Neural cell (in vitro differentiated cells): Measurements from ENCODE around the genes RAB29, SLC26A9, EIF2D and DYRK3.

GRCh38 chr1:205324525-205325282 lies 3.2 kb upstream of the NUAK2 start:
- RAMPAGE, long total RNA = no peak

DNA sequence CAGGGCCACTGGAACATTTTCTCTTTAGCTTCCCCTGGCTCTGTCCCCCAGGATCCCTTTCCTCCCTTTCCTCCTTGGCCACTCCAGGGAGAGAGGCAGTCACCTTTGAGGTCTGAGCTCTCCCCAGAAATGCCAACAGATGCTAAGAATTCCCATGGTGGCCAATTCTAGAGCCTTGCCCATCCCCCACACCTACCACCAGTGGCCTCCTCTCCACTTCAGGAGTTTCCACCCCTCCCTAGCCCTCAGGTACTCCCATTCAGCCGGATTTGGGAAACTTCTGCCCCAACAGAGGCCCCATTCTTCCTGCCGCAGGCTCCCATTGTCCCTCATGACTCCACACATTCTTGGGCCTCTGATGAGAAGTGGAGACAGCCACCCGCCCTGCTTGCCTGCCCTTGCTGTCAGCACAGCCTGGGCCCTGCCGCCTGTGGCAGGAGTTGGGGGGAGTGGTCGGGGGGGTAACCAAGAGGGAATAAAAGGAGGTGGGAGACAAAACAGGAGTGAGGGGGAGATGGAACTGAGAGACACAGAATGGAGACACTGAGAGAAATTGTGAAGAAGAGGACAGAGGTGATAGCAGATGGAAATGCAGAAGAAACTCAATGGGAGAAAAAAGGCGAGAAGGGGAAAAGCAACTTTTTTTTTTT lies 4.6 kb downstream of the BLACAT1 start:
- RAMPAGE, long total RNA = no peak

GRCh38 chr1:205512874-205513120 lies 8.3 kb downstream of the CDK18 start:
- RAMPAGE, long total RNA = no peak

DNA sequence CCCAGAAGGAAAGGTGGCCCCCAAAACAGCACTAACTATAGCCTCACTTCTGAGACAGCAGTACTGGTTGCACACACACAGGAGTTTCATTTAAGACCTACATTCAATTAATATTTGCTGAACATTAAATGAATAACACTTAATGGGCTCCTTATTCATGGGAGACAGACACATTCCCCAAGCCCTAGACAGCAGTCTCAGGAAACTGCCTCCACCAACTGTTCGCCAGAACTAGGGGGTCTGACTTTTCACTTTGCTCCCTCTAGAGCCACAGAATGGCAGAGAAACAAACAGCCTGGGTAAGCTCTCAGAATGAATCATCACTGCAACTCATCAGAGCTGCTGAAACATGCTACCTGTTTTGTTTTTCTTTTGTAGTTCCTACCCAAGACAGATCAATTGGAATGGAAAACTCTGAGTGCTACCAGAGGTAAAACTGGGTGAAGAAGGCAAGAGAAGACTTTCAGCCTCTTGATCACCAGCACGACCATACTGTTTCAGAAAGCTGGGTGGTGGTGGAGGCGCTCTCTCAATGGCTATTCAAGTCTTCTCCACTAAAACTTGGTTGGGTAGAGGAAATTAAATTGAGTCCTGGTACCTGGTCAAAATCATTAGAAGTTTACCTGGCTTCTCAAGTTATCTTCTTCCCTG lies 31.3 kb downstream of the MFSD4A start:
- RAMPAGE, long total RNA = no peak

DNA sequence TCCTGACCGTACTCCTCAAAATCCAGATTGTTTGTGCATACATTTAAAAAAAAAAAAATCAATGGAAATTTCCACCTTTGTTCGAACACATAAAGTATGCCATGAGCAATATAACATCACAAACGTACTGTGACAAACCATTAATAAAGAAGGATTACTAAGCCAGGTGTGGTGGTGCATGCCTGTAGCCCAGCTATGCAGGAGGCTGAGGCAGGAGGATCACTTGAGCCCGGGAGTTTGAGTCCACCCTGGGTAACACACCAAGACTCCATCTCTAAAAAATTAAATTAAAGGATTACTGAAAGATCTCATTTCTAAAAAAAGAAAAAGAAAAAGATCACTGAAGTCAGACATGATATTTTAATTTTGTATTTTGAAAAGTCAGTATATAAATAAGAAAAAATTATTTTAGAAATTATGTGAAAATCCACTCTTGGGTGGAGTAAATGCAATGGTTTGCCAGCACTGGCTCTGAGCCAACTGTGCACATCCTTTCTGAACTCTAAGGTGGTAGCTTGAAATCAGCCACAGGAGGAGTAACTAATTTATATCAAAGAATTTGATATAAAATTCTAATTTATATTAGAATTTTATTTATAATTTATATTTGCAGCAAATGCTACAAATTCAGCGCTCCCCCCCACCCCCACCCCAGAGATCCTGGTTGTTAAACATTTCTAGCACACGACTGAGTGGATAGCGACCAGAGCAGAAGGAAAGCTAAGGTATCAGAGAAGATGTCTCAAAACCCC lies 18.6 kb downstream of the ELK4 start:
- RAMPAGE, long total RNA = no peak

DNA sequence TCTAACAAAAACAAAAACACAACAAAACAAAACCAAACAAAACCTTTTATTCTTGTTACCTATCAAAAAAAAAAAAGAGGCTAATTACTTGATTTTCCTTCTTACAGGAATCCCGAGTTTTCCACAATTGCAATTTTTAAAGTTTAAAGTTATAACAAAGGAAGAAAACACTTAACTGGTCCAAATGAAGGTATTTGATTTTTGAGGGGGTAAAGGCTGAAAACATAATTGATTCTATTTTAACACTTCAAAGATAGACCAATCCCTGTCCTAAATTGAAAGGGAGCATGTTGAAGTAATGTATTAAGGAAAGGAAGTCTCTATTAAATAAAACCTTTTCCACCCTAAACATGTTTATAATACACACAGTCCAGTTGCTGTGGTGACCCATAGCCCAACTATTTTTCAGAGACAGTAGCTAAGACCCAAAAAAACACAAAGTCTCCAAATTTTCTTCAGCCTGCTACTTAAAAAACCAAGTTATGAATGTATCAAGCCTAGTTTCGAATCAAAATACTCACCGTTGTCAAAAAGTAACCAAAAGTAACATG lies 1.7 kb downstream of the ELK4 start:
- RAMPAGE, long total RNA = no peak

DNA sequence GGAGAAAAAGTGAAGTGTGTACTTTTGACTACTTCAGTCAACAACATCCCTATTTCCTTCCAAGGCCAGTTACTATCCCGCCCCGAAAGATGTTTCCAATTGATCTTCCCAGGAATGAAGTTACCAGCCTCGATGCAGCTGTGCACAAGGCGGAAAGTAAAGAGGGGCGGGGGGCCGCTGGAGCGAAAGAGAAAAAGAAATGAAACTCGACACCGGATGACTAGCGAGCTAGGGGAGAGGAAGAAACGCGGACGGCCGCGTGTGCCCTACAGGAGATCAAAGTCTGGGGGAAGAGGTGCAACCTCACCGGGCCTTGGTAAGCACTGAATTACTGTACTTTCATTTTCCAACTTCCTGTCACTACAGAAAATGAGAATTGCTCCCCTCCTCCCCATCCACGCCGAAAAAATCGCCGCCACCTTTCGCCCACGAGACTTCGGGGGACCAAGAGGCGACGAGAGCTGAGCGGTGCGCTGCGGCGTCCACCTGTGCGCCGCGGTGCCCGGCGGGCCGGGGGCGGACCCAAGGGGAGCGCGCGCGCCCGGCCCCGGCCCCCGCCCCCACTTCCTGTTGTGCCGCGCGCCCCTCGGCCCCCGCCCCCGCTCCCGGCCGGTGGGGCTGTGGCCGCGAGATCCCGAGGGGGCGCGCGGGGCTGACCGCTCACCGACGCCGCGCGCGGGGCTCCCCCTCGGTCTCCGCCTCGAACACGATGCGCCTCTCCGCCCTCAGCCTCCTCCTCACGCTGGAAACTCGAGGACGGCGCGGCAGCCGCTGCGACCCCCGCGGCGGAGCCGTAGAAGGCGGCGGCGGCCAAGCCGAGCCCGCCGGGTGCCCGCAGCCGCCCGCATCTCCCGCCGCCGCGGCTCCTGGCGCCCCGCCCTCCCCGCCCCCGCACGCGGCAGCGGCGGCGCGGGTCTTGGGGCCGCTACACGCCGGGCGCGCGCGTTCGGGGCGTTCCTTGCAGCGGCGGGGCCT lies 556 bp downstream of the ELK4 start:
- RAMPAGE, long total RNA = no peak

- RAMPAGE, long total RNA = no peak
Observed at GRCh38 chr1:205717967-205718530, 31.9 kb downstream of the NUCKS1 start.

DNA sequence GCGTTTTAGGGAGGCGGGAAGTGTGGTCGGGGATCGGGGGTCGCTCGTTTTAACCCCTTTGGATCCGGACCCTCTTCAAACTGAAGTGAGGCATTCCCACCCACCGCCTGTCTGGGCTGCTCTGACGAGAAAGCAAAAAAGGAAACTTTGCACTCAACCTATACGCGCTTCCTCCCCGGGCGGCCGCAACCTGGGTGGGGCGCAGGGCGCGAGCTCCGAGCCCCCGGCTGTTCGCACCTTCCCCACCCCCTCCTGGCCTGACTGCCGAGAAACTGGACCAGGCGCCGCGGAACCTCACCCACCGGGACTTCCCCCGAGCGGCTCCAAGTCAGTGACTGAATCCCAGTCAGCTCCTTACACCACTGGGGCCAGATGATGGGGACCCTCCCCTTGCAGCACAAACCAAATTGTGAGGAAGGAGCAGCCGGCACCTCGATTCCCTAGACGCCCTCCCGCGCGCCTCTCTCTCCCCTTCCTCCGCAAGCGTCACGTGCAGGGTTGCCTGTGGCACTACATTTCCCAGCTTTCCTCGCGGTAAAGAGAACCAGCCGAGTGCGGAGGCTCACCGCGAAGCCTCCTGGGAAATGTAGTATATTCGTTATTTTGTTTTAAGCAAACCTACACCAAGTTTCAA lies at the start of gene RAB29:
Gene RAB29, minus strand, starts transcription at position 512 of the 634 bp plus-strand sequence.
- RAMPAGE, long total RNA = no peak

GRCh38 chr1:205919809-205920665 lies 23.2 kb downstream of the SLC26A9 start:
- RAMPAGE, long total RNA = no peak

DNA sequence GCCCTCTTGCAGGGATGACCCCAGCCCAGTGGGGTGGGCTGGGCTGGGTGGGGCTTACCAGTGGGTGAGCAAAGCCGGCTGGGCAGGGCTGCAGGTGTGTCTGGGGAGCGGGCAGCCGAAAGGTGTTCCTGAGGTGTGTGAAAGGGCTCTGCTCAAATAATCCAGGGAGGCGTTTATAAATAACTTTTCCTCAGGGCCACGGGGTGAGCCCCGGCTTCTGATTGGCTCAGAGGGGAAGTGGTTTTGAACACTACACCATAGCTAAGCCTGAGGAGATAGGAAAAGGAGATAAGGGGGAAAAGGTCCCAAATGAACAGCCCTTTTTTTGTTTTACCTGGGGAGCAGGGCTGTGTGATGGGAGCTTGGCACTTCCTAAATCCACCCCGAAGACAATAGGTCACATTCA lies at the start of gene SLC26A9:
Gene SLC26A9, minus strand, starts transcription at position 150 of the 406 bp plus-strand sequence.
- RAMPAGE, long total RNA = no peak

DNA sequence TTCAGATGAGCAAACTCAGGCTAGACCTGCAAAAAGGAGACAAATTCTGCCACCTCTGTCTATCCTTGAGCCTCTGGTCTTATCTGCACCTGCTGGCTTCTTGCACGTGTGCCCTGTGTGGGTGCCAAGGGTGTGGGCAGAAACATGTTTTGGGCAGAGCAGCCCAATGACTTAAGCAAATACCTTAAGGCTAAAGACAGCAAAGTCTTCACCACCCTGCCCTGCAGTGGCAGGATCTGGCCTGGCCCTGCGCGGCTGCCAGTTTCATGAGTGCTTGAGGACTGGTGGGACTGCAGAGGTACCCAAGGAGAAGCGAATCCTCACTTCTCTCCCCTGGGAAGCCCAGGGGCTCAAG lies 3.7 kb upstream of the SLC26A9 start:
- RAMPAGE, long total RNA = no peak

DNA sequence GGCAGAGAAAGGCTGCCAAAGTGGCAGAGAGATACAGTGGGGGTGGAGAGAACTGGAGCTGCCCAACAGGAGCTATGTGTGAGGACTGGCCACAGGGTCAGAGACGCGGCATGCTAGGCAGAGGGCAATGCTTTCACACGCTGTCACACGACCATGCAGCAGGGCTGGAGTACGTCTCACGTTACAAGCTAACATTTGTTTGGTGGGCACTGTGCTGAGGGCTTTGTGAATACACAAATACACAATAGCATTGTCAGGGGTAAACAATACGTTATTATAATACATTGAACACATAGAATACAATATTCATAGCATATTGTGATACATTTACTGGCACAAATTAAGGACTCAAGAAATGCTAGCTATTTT lies 4.7 kb downstream of the RAB7B start:
- RAMPAGE, long total RNA = no peak

- RAMPAGE, long total RNA = no peak
Observed at GRCh38 chr1:206034399-206035399, 11.0 kb upstream of the CTSE start.

DNA sequence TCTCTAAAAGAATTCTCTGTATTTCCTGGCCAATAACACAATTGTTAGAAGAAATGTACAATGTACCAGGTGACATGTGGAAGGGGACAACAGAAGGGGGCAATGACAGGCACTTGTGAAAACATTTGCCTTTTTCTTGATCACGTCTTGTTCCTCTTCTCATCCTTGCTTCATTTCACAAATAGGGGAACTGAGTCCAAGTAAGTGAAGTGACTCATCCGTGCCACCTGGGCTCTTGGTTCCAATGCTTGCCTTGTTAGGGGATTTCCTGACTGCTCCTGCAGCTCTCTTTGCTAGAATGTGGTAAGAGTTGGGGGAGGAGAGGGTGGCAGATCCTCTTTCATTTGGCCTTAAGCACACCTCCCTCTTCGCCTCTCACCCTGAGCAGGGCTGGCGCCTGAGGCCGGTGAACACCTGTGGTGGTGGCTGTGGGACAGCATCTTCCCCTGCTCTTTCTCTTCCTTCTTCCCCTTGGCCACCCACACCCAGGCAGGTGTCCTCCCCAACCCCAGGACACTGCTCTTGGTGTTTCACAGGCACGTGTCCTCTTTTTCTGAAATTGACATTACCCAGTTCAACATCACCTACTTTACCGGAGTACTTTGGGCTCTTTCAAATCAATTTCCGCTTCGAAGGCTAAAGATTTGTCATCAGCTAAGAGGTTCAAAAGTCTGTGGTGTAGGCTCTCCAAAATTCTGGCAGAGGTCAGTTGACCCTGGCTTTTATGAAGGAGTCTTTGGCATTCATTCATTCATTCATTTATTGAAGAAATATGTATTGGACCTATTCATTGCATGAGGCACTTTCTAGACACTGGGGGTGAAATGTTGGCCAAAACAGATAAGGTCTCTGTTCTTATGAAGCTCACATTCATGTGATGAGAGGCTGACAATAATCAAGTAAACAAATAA lies 2.1 kb upstream of the RHEX start:
- RAMPAGE, long total RNA = no peak

DNA sequence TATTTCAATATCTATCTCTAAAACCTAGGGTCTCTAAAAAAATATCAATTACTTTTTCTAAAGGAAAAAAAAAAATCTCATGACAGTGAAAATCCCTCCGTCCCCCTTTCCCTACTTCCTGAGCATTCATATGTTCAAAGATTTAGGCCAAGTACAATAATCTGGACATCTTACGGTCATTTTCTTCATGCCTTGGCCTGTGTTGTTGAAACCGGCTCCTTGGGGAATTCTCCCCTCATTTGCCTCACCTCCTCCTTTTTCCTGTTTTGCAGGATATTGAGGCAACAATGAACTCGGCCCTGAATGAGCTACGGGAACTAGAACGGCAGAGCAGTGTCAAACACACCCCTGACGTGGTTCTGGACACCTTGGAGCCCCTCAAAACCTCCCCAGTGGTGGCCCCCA lies 9.5 kb upstream of the IKBKE start:
- RAMPAGE, long total RNA = no peak

DNA sequence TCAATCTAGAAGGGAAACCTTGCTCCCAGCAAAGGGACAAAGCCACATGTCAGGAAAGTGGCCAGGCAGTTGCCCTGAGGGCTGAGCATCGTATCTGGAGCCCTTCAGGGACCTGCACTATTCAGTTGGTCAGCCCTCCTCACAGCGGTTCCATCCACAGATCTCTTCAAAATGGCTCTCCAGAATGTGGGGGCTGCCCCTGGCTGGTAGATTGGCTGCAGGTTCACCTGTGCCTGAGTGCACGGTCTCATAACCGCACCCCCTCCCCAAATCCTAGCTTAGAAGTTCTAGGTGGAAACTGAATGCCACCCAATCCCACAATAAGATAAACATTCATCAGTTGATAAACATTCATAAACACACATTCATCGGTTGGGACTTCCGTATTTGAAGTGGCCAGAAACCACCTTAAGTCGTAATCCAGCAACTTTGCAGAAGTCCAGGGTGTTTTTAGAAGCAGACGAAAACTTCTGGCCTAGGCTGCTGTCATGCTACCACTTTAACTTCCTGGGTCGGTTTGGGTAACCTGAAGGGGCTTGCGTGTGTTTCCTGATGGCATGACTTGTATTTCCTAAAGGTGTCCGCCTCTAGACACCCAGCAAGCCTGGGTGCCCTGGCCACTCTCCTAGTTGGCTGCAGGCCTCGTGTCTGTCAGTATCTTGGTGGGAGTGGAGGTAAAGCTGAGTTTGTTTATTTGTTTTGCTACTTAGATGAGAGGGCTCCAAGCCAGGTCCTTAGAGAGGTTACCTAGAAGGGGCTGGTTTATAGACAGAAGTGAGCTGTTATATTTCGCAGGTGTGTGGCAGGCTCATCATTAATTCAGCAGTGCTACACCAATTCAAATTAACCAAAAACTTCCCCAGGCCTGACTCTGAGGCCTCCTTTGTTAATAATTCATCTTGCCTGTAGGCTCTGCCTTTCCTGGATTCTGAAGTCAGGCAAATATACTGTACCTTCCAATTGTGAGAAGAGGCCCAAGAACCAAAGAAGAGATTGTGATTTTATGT lies 50.7 kb downstream of the RASSF5 start:
- RAMPAGE, long total RNA = no peak

DNA sequence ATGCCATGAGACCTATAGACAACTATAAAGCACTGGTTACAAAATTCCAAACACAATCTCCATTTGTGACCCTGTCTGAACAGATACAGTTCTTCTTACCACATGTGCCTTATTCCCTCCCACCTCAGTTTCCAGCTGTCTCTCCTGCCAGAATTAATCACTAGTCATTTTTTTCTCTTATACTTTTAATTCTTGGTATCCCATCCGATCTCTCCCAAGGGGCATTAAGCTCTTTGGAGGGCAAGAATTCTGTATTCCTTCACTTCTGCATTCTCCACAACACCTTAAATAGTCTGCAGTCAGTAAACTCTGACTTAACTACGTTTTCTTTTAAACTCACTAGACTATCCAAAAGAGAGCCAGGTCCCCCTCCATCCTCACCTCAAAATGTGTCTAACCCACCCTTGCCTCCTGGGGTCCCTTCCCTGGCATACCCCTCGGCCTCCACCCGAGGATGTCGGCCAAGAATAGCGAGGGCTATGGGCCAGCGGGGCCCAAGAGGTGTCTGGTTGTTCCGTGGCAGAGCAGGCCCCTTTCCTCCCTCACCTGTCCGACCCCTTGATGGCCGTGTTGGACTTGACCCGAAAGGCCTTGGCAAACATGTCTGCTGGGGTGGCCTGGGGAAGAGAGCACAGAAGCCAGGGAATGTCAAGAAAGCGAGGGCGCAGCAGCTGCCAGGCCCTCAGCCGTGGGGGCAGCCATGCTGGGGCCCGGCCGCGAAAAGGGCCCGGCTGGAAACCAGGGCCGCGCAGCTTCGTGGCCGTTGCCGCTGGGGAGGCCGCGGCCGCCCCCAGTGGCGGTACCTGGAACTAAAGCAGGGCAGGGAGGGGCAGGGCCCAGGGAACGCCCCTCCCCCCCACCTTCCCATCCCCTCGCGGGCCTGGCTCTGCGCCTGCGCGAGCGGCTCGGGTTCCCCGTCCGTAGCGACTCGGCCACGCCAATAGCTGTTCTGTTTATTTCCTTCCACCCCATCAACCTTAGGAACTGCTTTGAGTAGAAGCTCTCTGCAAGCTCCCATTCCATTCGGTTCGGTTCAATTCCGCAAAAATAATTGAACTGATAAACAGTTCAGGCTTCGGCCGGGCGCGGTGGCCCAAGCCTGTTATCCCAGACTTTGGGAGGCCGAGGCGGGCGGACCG lies at the start of gene EIF2D:
Gene EIF2D, minus strand, starts transcription at position 725 of the 1,139 bp plus-strand sequence.
- RAMPAGE, long total RNA = no peak

GRCh38 chr1:206635195-206636461 lies at the start of gene DYRK3:
DYRK3 (plus strand) TSS chr1:206635536.
- RAMPAGE, long total RNA = start-site peak on the plus strand at chr1:206635528-206635592, 147 and 28 reads in 2 replicates

DNA sequence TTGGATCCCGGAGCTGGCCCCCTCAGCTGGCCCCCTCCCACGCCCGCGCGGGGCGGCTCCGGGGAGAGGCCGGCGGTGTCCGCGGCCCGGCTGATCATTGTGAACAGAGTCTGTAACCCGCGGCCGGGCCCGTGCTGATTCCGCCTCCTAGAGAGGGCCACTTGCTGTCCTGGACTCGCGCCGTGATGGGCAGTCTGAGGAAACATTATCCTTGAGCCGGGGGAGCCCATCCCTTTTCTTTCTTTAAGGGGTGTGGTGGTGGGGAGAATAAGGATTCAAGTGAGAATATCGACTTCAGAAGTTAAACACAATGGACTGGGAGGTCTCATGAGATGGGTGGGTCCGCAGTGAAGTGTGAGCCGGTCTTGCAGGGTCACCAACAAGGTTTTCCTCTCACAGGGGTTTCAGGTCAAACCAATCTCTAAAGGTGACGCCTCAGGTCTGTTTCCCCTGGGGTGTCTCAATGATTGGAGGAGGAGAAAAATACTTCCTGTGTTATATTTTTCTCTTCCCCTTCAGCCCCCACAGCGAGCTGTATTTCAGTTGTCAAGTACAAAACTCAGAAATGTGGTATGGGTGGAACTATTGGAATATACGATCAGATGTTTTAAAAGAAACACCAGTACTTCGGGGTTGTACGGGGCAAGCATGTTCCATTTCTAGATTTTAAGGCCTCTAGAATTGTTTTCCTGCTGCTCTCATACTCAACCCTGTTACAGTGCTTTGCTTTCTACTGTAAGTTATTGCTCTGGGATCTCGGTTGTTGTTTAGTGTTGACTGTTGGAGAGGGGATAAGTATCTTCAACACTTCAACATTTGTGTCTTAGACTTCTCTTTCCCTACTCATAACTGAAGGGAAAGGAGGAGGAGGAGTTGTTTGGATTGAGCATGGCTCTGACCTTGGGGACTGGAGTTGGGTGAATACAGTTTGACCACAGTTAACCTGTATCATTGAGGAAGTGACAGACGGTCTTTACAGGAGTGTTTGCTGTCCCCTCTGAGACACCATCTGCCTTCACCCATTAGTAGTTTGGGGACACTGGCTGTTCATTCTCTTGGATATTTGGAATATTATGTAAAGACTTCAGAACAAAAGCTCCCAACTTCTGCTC lies 1.8 kb downstream of the MAPKAPK2 start:
- RAMPAGE, long total RNA = no peak